GM06990 (cell line): ENCODE data around the genes NDUFB2, LLCFC1, PIP and TAS2R39.

- RRBS = 85% methylated on average over 5 of the region's 18 CpGs
These were observed 750 bp upstream of the ADCK2 start for GRCh38 chr7:140671854-140672536.

GRCh38 chr7:140696495-140697677 lies at the start of gene NDUFB2:
TSS of gene NDUFB2 (plus strand) at chr7:140696708.
- RRBS = 4% methylated on average over 25 of the region's 107 CpGs

- RRBS = no CpG with 5 or more reads among the region's 5 CpGs
These were observed 24.9 kb downstream of the NDUFB2 start for GRCh38 chr7:140721328-140721941.

DNA sequence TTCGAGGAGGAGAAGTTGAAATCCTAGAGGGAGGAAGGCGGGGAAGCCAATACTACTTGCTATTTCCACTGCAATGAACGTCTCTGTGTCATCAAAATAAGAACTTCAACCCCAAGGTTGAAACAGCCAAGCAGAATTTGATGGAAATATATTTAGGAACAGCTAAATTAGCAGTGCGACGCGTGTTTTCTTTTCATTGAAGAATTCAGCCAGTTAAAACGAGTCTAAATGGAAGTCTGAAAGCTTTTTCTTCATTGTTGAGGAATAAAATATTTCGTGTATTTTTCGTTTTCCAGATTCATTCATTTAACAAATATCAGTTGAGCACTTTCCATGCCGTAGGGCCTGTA lies 474 bp upstream of the BRAF start:
- RRBS = no CpG with 5 or more reads among the region's 10 CpGs

GRCh38 chr7:141366914-141367366 lies 184.3 kb upstream of the AGK start:
- RRBS = no CpG with 5 or more reads among the region's 3 CpGs

GRCh38 chr7:141562641-141562901 lies 11.4 kb downstream of the AGK start:
- RRBS = no CpG with 5 or more reads among the region's 4 CpGs

DNA sequence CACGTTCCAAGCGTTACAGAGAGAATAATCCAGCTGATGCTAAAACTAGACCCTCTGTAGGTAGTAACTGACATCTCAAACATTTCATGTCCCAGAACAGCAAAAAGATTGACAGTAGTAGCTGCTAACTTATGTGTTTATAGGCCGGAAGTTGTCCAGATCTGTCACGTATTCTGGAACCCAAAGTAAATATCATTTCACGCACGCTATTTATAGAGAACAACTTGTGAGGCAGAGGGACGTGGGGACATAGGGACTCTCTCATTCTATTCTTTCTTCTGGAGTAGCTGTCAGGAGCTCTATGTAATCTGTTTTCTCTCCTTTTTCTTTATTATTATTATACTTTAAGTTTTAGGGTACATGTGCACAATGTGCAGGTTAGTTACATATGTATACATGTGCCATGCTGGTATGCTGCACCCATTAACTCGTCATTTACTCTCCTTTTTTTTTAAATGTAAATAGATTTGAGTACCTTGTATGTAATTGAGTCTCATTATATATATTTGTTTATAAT lies 22.4 kb downstream of the AGK start:
- RRBS = no CpG with 5 or more reads among the region's 8 CpGs

DNA sequence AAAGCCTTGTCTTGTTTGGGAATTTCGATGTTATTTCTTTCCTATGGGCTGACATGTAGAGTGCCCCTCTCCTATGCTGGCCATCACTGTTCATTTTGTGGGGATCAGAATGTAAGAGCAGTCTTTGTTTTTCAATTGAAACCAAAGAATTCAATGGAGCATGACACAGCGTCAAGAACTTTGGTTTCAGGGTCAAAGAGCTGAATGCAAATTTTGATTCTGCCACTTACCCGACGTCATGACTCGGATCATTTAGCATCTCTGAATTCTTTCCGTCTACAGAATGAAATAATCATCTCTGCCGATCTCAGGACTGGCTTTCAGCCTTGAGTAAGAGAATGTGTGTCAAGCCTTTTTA lies 52.6 kb downstream of the DENND11 start:
- RRBS = no CpG with 5 or more reads among the region's 7 CpGs

GRCh38 chr7:141695603-141696314 lies 6.2 kb downstream of the DENND11 start:
- RRBS = no CpG with 5 or more reads among the region's 6 CpGs

- RRBS = no CpG with 5 or more reads among the region's 22 CpGs
These were observed 2.3 kb upstream of the TAS2R38 start for GRCh38 chr7:141975669-141976550.

GRCh38 chr7:142587597-142588061 lies 161.6 kb upstream of the PRSS1 start:
- RRBS = no CpG with 5 or more reads among the region's 2 CpGs

GRCh38 chr7:142670469-142670838 lies 78.8 kb upstream of the PRSS1 start:
- RRBS = no CpG with 5 or more reads among the region's 1 CpG

DNA sequence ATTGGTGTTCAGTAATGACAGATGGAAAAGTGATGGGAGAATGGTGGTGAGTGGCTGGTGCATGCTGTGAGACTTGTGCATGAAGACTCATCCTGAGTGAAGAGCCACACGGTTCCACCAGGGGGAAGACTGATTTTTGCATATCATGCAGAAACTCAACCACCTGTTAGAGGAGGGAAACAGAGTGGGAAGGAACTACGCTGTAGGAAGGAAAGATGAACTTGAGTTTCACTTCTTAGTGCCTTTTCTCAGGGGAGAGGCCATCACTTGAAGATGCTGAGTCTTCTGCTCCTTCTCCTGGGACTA lies 9.3 kb upstream of the PRSS1 start:
- RRBS = no CpG with 5 or more reads among the region's 2 CpGs

- RRBS = no CpG with 5 or more reads among the region's 5 CpGs
These were observed 950 bp upstream of the LLCFC1 start for GRCh38 chr7:142938323-142938744.

- RRBS = no CpG with 5 or more reads among the region's 8 CpGs
These were observed at the start of gene LLCFC1 for GRCh38 chr7:142939330-142939773. TSS of gene LLCFC1 (plus strand) at chr7:142939484.

- RRBS = no CpG with 5 or more reads among the region's 4 CpGs
These were observed 23.5 kb downstream of the OR9A2 start for GRCh38 chr7:143003419-143003844.

- RRBS = no CpG with 5 or more reads among the region's 2 CpGs
These were observed at the start of gene PIP for GRCh38 chr7:143131985-143132255. TSS of gene PIP (plus strand) at chr7:143132077.

- RRBS = no CpG with 5 or more reads among the region's 4 CpGs
These were observed 10.8 kb upstream of the TAS2R39 start for GRCh38 chr7:143172397-143172797.

GRCh38 chr7:143183139-143183470 lies at the start of gene TAS2R39:
TSS of gene TAS2R39 (plus strand) at chr7:143183419.
- RRBS = no CpG with 5 or more reads among the region's 2 CpGs

DNA sequence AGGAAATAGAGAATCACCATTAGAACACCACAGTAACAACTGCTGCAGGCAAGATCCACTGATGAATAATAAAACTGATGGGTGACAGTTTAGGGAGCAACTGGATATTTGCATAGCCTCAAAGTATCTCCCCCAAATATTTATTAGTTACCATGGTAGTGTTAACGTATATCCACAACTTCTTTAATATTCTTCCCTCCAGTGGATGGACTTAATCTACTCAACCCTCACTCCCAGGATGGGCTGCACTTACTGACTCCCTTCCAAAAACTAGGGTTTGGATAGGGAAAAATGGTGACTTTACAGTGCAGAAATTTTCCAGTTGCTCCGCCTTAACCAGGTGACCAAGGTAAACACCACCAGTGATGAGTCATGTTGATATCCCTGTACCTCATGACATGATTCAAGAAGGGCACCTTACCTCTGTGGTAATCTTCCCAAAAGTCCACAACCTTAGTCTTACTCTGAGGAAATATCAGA lies 3.6 kb upstream of the GSTK1 start:
- RRBS = no CpG with 5 or more reads among the region's 2 CpGs